HCT116 (cell line): ENCODE data around the gene PIPOX.

DNA sequence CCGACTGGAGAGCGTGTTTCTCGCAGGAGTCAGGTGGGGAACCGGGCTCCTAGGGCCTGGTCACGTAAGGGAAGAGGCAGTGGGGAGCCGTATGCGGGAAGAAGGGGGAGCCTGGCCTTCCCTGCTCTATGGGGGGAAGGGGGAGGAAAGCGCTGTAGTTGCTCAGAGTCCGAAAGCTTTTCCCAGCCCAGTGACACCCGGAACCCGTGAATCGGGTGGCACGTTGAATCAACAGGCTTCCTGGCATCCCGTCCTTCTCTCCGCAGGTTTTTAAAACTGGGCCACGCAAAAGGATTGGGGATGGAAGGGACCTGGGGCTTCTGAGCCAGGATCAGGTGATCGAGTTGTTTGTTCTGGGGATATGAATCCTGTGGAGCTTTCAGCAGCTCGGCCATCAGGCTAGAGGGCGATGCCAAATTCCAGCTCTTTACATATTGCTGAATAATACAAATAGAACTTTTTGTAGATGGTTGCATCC lies 385 bp downstream of the SUPT6H start:
- RRBS = no CpG with 5 or more reads among the region's 19 CpGs

DNA sequence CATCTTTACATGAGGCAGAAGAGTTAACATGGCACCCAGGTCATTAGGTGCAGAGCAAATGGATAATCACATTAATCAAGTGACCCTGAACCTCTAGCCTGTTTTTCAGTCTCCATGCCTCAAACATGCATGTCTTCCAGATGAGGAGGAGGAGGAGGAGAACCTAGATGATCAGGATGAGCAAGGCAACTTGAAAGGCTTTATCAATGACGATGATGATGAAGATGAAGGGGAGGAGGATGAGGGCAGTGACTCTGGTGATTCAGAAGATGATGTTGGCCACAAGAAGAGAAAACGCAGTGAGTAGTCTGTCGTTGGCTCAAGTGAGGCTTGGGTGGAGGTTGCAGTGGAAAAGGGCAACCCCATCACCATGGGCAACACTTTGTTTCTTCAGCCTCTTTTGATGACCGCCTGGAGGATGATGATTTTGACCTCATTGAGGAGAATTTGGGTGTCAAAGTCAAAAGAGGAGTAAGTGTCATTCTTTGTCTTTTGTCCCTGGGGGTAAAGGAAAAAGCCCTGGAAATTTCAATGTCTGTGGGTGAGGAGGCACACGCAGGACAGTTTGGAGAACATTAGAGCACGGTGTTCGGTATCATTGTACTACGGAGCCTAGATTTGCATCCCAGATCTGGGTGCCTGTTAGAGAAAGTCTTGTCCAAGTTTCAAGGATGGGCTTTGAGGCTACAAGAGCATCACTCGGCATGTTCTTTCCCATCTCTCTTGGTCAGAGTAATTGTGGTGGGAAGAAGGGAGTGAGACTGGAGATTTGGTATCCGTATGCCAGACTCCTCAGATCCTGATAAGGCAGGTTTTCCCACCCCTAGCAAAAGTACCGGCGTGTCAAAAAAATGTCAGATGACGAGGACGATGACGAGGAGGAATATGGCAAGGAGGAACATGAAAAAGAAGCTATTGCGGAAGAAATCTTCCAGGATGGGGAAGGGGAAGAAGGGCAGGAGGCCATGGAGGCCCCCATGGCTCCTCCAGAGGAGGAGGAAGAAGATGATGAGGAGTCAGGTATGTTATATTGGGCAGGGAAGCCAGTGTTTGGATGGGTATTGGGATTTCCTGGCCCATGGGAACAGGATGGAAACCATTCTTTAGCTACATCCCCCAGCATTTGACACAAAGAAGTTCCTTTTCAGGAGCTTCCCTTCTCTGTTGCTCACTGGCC lies 12.5 kb downstream of the SUPT6H start:
- RRBS = no CpG with 5 or more reads among the region's 16 CpGs

DNA sequence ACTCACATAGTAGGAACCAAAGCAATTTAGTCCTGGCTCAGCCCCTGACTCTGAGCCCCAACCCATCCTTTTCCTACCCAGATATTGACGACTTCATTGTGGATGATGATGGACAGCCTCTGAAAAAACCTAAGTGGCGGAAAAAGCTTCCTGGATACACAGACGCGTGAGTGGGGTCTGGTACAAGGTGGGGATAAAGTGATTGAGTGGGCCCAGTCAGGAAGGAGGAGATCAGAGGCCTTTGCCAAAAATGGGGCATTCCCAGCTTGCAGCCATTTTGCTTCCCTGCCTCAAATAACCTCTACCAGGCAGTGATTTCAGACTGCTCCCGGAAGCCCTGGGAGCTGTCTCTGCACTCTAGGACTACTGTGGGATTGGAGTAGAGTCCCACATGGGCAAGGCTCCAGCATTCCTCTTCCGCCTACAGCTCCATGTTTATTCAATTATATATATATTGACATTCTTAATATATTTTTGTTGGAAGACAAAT lies 13.4 kb downstream of the SUPT6H start:
- RRBS = no CpG with 5 or more reads among the region's 6 CpGs

DNA sequence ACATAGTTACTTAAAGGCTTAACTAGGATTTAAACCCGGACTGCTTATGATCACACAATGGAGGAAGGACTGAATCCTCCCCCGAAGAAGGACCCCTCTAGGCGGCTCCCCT lies 791 bp downstream of the TRAF4 start:
- RRBS = 5% methylated on average over 2 of the region's 3 CpGs

- RRBS = no CpG with 5 or more reads among the region's 16 CpGs
Observed at GRCh38 chr17:28751508-28752677, 8.1 kb downstream of the TRAF4 start.

DNA sequence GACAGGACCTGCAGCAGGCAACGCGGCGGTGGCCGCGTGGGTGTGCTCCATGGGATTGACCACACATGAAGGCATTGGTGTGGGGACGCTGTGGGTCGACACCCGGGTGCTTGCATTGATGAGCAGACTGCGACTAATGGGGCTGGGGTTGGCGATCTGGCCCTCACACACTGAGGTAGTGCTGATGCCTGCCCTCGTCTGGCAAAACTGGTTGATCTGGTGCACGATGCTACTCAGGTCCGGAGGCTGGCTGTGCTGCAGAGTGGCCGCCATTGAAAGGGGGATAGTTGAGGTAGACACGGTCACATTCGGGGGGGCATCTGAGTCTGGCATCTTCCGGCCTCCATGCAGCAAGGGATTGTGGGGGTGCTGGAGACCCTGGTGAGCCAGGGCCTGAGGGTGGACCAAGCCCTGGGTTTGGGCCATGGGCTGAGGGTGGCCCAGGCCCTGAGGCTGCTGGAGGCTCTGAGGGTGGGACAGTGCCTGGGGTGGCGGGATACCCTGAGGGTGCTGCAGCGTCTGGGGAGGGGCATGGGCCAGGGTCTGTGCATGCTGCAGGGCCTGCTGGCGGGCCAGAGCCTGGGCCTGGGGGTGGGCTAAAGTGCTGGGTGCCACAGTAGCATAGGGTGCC lies 15.2 kb downstream of the TRAF4 start:
- RRBS = 100% methylated on average over 2 of the region's 20 CpGs

DNA sequence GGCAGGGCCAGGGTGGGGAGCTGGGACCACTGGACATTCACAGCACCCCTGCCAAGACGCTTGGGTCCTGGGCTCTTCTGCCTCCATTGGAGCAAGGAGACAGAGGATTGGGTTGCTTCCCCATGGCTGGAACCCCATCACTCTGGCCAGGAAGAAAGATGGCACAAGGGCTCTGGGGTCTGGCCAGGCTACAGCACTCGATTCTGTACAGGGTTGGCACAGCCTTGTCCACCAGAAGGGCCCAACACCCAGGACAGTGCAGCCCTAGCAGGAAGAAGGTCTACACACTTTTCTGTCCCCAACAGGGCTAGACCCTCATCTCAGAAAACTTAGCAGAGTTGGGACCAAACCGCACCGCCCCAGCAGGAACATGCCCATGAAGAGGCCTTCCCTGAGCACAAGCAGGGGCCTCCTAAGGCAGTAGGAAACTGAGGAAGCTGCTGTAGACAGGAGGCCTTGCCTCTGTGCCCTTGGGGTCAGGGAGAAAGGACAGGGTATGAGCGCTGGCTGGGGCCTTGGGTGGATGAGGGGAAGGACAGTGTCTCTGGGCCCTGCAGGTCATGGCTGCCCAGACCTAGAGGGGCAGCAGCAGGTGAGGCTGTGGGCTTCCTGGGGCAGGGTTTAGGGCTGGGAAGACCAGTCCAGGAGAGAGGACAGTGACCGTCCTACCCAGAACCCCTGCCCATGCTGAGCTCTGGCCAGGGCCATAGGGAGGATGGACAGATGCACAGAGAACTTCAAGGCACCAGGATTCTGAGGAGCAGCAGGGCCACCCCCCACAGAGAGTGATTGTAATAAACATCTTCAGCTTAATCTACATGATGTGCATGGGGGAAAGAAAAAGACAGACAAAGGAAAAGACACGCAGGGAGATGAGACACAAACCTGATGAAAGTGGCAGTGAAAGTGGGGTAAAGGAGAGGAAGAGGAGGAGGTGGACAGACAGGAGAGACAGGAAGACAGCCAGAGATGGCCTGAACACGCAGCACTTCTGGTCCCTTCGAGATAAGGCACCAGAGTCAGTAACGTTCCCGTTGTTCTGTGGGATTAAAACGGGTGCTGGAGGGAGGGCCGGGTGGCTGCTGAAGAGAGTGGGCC lies 17.7 kb downstream of the FLOT2 start:
- RRBS = no CpG with 5 or more reads among the region's 13 CpGs

DNA sequence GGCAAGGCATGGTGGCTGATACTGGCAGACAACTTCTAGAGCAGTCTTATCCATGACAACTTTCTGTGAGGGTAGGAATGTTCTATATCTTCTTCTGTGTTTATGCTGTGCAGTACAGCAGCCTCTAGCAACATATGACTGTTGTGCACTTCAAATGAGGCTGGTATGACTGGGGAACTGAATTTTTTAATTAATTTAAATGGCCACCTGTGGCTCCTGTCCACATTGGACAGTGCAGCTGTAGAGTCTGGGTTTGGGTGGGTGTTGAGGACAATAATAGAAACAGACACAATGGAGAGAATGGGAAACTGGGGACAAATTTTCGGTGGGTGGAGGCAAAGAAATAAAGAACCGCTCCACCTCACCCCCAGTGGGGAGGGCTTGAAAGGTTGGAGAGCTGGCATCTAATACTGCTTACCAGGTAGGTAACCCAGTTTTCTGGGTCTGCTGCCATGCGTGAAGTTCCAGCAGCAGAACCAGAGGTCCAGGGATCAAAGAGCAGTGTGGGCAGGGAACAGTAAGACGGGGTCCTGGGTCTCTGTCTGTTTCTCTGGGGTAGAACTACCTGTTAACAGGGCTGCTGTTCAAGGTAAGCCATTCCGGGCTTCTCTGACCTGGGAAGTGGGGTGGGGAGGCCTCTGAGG lies 5.9 kb downstream of the FLOT2 start:
- RRBS = no CpG with 5 or more reads among the region's 5 CpGs

GRCh38 chr17:28913430-28914266 lies 10.8 kb upstream of the DHRS13 start:
- RRBS = no CpG with 5 or more reads among the region's 8 CpGs

- RRBS = no CpG with 5 or more reads among the region's 15 CpGs
Observed at GRCh38 chr17:29042443-29043711, at the start of gene PIPOX. Gene PIPOX, plus strand, starts transcription at chr17:29043141.

- RRBS = no CpG with 5 or more reads among the region's 11 CpGs
Observed at GRCh38 chr17:29092679-29093127, 49.8 kb downstream of the PIPOX start.

- RRBS = no CpG with 5 or more reads among the region's 14 CpGs
Observed at GRCh38 chr17:29093128-29093641, 50.2 kb downstream of the PIPOX start.

DNA sequence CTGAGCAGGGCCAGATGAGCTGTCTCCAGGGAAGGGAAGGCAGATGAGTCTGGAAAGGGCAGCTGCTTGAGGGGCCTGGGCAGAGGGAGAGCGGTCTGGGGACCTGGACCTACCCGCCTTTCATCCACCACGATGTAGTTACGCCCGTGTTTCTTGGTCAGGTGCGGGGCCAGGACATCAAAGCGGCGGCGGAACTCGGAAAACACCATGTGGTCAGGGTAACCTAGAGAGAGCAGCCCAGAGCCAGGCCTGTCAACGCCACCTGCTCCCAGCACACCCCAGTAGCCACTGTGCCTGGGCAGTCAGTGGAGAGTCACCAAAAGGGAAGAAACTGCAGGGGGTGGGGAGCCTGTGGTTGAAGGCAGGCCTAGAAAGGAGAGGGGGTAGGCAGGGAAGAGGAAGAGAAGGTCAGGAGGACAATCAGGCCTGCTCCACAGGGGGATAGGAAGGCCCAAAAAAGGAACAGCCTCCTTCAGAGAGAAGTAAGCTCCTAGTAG lies 64.1 kb downstream of the PIPOX start:
- RRBS = no CpG with 5 or more reads among the region's 11 CpGs

GRCh38 chr17:29124824-29125332 lies 55.3 kb downstream of the MYO18A start:
- RRBS = 92% methylated on average over 3 of the region's 7 CpGs

DNA sequence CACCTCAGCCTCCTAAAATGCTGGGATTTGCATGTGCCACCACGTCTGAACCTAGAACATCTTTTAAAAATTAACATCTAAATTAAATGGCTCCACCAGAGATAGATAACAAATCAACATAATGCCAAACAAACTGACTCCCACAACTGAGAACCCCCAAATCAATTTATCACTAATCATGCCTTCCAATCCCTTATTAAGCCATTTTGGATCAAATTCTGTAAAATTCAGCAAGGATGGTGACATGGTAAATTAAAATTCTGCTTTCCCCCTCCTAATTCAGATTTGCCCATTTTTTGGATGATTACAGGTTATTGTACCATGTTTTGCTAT lies 16.7 kb downstream of the NUFIP2 start:
- RRBS = no CpG with 5 or more reads among the region's 1 CpG

DNA sequence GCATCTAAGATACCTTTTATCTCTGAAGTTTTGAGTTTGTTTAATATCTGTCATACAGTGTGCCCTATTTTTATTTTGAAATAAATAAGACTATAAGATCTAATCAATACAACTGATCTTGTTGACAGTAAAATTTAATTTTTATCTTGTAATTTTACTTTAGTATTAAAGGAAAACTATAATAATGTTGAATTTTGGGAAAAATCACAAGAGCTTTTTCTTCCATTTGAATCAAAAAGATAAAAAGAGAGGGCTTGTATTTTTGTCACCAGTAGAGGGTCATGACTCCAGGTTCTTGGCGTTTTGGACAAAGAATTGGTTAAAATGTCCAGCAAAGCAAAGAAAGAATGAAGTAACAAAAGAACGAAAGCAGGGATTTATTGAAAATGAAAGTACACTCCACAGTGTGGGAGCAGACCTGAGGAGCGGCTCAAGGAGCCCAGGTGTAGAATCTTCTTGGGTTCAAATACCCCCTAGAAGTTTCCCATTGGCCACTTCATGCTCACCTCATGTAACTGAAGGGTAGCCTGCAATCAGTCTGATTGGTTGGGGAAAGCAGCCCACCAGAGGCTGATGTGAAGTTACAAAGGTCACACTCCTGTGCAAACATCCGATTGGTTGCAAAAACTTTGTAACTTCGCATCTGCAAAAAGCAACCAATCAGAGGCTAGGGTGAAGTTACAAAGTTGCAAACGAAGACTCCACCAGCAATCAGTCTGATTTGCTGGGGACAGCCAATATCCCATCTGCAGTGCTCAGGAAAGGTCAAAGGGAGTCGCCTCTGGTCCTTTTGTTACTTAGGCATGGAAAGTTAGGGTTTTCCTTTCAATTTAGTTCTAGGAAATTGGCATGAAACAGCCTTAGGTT lies 39.9 kb downstream of the TAOK1 start:
- RRBS = no CpG with 5 or more reads among the region's 7 CpGs

DNA sequence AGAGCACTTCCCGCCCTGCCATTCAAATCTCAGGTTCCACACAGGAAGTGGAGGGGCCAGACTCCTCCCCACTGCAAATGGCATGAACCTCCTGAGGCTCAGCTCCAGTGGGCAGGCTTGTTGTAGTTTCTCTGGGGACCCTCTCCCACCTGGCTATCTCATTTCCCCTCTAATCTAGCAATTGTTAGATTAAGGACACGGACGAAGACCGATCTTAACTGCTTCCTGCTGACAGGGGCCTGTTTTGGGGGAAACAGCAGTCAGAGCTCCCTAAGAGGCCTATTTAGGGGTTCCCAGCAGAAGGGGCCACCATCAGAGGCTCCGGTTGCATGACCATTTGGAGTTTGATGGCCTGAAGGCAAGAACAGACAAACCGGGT lies 43.5 kb downstream of the TAOK1 start:
- RRBS = no CpG with 5 or more reads among the region's 6 CpGs

GRCh38 chr17:29565698-29566464 lies 956 bp downstream of the ABHD15 start:
- RRBS = 7% methylated on average over 21 of the region's 54 CpGs

DNA sequence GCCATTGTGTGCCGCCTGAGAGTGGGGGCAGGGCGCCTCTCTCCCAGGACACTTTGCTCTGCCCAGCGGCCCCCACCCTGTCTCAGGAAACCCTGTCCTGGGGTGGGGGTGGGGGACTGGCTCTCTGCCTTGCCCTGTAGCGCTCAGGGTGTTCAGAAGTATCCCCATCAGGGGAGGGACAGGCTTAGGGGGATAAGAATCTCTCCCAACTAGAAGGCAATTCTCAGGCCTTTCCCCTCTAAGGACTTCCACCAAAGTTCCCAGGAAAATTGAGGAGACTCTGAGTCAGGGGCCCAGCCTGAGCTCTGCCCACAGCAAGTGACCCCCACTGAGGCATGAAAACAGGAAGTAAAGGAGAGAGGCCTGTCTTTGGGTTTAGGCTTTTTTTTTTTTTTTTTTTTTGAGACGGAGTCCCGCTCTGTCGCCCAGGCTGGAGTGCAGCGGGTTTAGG lies 4.8 kb downstream of the GIT1 start:
- RRBS = no CpG with 5 or more reads among the region's 8 CpGs